Osteoblast (primary cell): ENCODE measurements around a stretch of chr1.

DNA sequence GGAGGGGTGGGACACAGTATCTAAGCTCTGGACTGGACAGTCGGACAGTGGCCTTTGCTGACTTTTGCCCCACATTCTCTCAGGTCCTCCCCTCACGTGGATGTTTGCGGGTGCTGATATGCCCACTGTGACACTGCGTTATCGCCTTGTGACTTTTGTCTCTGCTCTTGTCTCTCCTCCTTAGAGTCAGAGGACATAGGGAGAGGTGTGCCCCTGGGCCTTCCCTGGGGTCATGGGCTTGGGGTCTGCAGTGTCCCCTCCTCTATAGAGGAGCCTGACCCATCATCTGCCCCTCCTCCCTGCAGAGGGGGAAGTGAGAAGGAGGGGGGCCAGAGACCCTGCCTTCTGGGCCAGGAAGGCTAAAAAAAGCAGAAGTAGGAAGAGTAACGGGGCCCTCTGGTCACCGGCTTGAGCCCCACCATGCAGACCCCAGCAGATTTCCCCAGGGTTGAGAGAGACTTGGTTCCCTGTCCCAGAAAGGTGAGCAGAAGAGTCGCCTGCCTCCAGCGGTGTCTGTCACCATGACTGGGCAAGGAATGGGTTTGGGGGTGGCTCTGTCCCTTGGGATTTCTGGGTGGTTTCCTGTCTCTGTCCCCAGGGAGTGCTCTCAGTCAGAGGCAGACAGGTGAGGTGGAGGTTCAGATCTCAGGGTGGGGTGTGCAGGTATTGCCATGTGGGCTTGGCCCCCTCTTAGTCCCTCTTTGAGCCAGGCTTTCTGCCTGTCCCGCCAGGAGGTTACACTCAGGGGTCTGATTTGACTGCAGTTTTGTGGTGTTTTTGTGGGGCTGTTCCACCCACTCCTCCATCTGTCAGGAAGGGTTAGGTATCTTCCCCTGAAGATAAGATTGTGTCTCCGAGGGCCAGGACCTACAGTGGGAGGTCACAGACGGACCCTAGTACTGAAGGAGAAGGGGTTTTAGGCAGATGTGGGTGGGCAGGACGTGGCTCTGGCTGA is 13.5 kb downstream of the RPS6KA1 start:
- CAGE, long polyA plus RNA: no peak
- RRBS: no CpG with 5 or more reads among the region's 13 CpGs

DNA sequence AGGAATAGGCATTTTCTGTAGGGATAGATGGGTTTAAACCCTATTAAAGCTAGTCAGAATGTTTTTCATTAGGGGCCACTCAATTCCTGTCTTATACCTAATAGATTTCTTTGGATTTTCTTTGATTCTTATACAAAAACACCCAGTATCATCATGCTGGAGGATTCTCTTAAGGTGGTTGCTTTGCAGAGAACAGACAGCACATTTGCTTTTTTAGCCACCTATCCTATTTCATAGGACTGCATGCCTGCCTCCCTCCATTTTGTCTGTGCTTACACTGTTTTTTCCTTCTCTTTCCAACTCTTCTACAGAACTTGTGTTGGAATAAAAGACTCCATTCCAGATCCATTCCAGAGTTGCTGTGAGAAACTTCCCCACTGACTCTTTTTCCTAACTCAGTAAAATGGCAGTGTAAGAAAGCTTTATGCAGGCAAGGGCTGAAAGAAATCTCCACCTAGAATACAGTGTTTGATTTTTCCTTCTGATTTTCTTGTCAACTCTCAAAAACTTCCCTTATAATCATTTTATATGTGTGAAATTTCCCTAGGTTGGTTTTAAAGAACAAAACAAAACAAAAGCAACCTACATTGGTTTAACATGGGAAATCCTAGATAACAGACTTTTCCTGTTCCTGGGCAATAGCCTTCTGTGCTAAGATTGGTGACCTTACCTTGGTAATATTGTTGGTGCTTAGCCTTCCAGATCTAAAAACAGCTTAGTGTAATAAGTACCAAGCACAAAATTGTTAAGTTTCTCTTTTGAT is 5.2 kb upstream of the ARID1A start:
- CAGE, long polyA plus RNA: no peak

DNA sequence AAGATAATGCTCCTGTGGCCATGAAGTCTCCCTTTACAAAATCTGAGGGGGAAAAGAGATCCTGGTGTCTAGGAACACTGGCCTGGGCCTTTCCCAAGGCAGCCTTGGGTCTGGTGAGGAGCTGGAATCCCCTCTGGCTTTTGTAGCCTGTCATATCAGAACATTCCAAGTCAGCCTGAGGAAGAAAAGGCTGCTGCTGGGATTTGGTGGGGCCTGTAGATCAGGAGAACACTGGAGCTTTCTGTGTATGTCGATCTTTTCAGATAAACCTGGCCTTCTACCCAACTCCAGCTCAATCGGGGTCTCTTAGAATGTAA is 1.6 kb upstream of the ARID1A start:
- CAGE, long polyA plus RNA: no peak
- RRBS: no CpG with 5 or more reads among the region's 2 CpGs

DNA sequence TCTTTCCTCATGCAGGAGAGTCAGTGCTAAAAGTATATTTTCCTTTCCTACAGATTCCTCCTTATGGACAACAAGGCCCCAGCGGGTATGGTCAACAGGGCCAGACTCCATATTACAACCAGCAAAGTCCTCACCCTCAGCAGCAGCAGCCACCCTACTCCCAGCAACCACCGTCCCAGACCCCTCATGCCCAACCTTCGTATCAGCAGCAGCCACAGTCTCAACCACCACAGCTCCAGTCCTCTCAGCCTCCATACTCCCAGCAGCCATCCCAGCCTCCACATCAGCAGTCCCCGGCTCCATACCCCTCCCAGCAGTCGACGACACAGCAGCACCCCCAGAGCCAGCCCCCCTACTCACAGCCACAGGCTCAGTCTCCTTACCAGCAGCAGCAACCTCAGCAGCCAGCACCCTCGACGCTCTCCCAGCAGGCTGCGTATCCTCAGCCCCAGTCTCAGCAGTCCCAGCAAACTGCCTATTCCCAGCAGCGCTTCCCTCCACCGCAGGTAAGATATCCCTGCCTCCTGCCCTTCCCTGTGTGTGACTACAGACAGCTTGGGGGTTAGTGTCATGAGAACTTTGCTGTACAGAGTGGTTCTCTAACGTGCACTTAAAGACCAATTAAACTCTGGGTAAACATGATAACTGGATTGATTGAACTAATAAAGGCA is 35.4 kb downstream of the ARID1A start:
- CAGE, long polyA plus RNA: no peak
- RRBS: no CpG with 5 or more reads among the region's 12 CpGs

GRCh38 chr1:26772700-26773149 is 15.0 kb upstream of the PIGV start:
- CAGE, long polyA plus RNA: no peak
- RRBS: no CpG with 5 or more reads among the region's 4 CpGs

- CAGE, long polyA plus RNA: no peak
- RRBS: no CpG with 5 or more reads among the region's 24 CpGs
Observed at GRCh38 chr1:26774103-26775201, 13.3 kb upstream of the PIGV start.

- CAGE, long polyA plus RNA: no peak
- RRBS: no CpG with 5 or more reads among the region's 2 CpGs
Observed at GRCh38 chr1:26778326-26778801, 9.4 kb upstream of the PIGV start.

GRCh38 chr1:26778802-26779902 is 8.6 kb upstream of the PIGV start:
- CAGE, long polyA plus RNA: no peak
- RRBS: no CpG with 5 or more reads among the region's 19 CpGs

- CAGE, long polyA plus RNA: no peak
- RRBS: no CpG with 5 or more reads among the region's 5 CpGs
Observed at GRCh38 chr1:26834688-26835376, 8.3 kb downstream of the ZDHHC18 start.

DNA sequence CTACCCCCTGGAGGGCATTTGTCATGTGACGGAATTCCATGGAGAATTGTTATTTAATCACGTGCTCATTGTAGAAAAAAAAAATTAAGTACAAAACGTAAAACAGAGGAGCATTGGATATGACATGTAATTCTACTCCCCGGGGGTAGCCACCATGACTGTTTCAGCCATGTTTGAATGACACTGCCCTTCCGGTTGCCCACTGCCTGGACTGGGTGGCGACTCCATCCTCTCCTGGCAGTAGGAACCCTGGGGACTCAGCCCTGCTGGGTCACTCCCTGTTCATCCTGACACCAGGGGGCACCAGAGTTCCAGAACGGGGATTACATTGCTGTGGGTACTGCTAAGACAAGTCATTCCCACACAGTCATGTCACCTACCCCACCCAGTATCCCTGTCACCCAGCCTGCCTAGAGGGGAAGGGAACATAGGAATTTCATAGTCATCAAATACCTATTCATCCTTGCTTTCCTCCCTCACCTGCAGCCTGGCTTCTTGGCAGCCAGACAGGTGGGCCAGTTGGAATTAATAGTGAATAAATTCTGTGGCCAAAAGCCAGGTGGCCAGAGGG is 9.9 kb upstream of the SFN start:
- CAGE, long polyA plus RNA: no peak
- RRBS: no CpG with 5 or more reads among the region's 7 CpGs

GRCh38 chr1:26855471-26856103 is 7.4 kb upstream of the SFN start:
- CAGE, long polyA plus RNA: no peak
- RRBS: no CpG with 5 or more reads among the region's 5 CpGs

DNA sequence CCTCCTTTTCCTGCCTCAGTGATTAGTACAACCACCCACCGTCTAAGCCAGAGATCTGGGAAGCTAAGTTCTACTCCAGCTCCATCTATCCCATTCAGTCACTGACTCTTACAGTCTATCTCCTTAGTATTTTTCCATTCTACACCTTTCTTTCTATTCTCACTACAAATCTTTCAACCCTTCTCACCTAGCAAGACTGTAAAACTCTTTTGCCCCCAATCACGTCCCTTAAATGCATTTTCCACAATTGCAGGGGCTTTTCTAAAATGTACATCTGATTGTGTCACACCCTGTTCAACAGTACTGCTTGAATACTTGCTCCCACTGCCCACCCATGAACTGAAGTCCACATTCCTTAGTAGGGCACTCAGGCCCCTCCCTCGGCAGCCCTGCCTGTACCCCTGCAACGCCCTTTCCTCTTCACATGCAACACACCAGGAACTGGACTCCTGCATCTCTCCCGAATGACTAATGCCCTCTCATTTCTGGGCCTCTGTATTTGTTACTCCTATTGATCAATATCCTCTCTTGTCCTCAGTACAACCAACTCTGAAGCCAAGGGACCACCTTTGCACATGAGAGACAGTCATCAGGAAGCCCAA is 7.1 kb downstream of the GPN2 start:
- CAGE, long polyA plus RNA: no peak
- RRBS: no CpG with 5 or more reads among the region's 5 CpGs

- CAGE, long polyA plus RNA: no peak
- RRBS: no CpG with 5 or more reads among the region's 6 CpGs
Observed at GRCh38 chr1:26937843-26938685, 16.5 kb downstream of the NUDC start.

DNA sequence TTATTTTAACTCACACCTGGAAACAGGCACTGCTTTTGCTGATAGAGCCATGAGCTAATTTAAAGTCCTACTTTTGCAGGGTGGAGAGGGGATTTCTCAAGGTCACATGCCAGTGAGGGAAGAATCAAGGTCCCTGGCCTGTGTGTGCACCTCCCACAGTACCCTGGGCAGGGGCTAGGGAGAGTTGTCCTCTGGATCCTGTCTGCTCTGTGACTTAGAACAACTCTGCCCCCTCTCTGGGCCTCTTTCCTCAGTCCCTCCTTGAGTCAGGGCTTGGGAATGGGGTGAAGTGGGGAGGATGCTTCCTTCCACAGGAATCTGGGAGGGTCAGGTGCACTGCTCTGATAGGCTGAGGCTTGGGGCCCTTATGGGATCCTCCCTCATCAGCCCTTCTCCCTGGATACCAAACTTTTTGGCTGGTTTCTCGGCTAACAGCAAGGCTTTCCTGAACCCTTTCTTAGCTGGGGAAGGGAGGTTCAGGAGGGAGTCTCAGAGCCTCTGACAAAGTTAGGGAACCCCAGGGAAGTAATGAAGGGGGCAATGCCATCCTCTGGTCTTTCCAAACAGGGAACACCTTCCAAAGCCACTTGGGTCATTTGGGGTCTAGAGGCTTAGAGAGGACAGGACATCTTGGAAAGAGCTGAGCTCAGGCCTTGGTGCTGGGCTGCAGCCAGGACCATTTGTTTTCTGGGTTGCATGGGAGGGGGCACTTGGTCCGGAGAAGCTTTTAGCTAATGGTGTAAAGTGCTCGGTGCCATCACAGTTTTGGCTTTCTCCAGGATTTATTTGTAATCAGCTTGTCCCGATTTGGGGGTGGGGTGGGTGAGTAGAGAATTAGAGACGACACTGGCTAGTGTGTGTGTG is 2.7 kb downstream of the TRNP1 start:
- CAGE, long polyA plus RNA: no peak
- RRBS: no CpG with 5 or more reads among the region's 5 CpGs

DNA sequence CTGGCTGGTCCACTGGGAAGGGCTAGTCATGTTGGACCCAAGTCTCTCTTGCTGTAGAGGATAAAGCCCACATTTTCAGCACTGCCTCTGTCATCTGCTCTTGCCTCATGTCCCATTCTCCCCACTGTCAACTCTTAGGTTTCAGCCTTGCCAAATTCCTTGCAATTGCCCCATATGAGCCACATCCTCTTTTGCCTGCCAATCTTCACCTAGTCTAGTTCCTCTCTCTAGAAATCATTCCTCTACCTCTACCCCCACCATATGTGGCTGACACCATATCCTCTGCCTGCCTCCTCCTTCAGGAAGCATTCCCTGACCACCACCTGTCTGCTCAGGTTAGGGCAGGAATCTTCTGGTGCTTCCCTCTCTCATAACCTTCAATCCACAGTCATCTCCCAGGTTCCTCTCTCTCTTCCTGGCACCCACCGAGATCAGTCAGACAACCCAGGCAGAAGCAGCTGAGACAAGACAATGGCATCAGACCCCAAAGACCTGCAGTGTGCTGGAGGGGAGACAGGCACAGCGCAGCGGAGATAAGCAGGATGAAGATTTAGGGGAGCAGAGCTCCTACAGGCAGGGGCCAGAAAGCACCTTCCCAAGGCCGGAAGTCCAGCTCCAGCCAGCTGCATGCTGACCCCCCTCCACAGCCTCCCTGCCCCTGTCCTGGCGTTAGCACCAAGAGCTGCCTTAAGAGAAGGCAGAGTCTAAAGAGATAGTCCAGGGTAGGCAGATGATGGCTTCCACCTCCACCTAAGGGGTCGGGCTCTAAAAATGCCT is 38.1 kb downstream of the SLC9A1 start:
- CAGE, long polyA plus RNA: no peak
- RRBS: no CpG with 5 or more reads among the region's 6 CpGs

GRCh38 chr1:27136894-27137821 is 17.8 kb downstream of the SLC9A1 start:
- CAGE, long polyA plus RNA: no peak
- RRBS: no CpG with 5 or more reads among the region's 16 CpGs

- CAGE, long polyA plus RNA: no peak
- RRBS: no CpG with 5 or more reads among the region's 3 CpGs
Observed at GRCh38 chr1:27152559-27153177, 2.3 kb downstream of the SLC9A1 start.

GRCh38 chr1:27153178-27153761 is 1.7 kb downstream of the SLC9A1 start:
- CAGE, long polyA plus RNA: no peak
- RRBS: no CpG with 5 or more reads among the region's 6 CpGs

DNA sequence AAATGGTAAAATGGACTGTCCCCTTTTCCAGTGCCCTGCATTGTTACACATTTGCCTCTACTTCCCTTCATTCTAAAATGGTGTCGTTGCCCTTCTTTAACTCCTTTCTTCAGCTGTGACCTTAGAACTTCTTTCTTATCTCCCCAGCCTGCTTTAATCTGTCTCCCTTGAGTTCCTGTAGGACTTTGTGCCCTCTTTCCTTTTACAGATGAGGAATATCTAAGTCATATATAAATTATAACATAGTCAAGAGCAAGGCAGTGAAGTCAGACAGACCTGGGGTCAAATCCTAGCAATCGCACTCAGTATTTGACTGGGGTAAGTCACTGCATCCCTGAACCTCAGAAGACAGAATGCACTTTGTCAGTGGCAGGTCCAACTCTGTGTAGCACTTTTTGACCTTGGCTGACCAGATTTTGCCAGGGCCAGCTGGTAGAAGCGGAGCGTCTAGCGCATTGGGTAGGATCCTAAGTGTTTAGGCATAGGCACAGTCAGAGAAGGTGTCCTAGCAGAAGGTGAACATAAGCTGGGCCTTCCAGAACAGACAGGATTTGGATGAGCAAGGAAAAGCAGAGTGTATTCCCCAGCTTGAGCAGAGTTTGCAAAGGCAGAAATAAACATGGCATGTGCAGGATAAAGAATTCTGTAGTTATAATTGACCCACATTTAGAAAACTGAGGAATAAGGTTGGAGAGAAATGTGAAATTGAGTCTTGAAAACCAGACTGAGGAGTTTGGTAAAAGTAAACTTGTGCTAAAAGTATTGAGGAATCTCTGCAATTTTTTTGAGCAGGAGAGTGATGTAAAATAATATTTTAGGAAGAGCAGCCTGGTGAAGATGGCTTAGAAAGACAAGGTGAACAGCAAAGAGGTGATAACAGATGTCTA is 31.1 kb upstream of the TMEM222 start:
- CAGE, long polyA plus RNA: no peak
- RRBS: no CpG with 5 or more reads among the region's 5 CpGs

- CAGE, long polyA plus RNA: no peak
- RRBS: no CpG with 5 or more reads among the region's 3 CpGs
Observed at GRCh38 chr1:27359125-27359559, 7.6 kb downstream of the MAP3K6 start.